Peyer's patch (tissue), 4 donors: ENCODE measurements around the gene TSTD3.

DNA sequence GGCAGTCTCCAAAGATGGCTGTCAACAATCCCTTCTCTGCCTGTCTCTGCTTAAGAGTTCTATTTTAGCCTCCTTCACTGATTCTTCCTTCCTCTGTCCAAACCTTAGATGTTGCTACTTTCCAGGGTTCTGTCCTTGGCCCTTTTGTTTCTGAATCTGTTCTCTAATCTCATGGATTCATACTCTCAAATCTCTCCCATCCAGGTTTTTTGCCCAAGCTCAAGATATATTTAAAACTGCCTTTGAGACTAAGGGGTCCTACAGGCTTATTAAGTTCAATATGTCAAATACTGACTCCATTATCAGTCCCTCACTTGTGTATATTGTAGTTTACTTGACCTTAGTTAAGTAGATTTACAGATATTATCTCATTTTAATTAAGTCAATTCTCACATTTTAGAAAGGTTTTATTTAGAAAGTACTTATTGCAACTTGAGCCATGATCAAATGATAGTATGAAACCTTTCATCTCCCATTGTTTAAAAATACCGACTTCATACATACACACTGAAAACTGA lies 7.5 kb downstream of the MAP3K7 start:
- PRO-cap = no peak
- RAMPAGE, long total RNA, 4 experiments = no peak in any of the 4 experiments

- PRO-cap = no peak
- RAMPAGE, long total RNA, 4 experiments = no peak in any of the 4 experiments
Observed at GRCh38 chr6:90701242-90701700, 114.4 kb upstream of the MAP3K7 start.

DNA sequence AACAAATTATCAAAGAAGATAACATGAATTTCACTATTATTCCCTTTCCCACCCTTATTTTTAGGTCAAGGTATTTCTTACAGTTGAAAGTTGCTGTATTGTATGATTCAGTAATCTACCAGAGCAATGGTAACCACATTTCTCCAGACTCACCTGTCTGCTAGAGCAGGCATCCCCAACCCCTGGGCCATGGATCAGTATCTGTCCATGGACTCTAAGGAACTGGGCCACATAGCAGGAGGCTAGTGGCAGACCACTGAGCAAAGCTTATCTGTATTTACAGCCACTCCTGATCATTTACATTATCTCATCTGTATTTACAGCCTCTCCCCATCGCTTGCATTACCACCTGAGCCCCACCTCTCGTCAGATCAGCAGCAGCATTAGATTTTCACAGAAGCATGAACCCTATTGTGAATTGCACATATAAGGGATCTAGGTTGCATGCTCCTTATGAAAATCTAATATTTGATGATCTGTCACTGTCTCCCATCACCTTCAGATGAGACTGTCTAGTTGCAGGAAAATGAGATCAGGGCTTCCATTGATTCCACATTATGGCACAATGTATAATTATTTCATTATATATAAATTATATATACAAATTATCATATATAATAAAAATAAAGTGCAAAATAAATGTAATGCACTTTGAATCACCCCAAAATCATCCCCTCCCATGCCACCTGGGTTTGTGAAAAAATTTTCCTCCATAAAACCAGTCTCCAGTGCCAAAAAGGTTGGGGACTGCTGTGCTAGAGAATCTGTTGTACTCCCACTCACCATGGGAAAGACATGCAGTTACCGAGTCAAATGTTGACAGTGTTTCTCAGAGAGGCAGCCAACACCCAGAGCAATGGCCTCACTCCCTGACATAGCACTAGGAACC lies 60.2 kb upstream of the MANEA start:
- PRO-cap = no peak
- RAMPAGE, long total RNA, 4 experiments = no peak in any of the 4 experiments

- PRO-cap = no peak
- RAMPAGE, long total RNA, 4 experiments = no peak in any of the 4 experiments
Observed at GRCh38 chr6:96536109-96536551, 14.5 kb downstream of the UFL1 start.

- PRO-cap = no peak
- RAMPAGE, long total RNA, 4 experiments = no peak in any of the 4 experiments
Observed at GRCh38 chr6:98036475-98036900, 753.5 kb upstream of the MMS22L start.

DNA sequence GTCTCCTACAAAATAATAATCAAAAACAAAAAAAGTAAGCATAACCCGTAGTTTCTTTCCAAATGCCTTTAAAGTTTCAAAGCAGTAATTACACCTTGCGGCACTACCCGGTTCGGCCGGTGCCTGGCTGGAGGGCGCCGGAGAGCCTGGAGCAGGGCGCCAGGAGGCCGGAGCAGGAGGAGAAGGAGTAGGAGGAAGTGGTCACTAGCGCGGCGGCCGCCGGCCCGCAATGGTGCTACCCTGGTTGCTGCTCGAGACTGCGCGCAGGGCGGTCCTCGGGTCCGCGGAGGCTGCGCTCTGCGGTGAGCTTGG lies at the start of gene TSTD3:
TSS of gene TSTD3 (plus strand) at position 204 of the 312 bp plus-strand sequence.
- PRO-cap = unidirectional peak, plus-strand start at position 204 of the sequence
- RAMPAGE, long total RNA, 4 experiments = start-site peak on the plus strand in 1 of 4 experiments, centred at position 161 of the sequence, 71 reads per replicate

GRCh38 chr6:100458100-100458942 lies 6.4 kb downstream of the SIM1 start:
- PRO-cap = no peak
- RAMPAGE, long total RNA, 4 experiments = no peak in any of the 4 experiments

DNA sequence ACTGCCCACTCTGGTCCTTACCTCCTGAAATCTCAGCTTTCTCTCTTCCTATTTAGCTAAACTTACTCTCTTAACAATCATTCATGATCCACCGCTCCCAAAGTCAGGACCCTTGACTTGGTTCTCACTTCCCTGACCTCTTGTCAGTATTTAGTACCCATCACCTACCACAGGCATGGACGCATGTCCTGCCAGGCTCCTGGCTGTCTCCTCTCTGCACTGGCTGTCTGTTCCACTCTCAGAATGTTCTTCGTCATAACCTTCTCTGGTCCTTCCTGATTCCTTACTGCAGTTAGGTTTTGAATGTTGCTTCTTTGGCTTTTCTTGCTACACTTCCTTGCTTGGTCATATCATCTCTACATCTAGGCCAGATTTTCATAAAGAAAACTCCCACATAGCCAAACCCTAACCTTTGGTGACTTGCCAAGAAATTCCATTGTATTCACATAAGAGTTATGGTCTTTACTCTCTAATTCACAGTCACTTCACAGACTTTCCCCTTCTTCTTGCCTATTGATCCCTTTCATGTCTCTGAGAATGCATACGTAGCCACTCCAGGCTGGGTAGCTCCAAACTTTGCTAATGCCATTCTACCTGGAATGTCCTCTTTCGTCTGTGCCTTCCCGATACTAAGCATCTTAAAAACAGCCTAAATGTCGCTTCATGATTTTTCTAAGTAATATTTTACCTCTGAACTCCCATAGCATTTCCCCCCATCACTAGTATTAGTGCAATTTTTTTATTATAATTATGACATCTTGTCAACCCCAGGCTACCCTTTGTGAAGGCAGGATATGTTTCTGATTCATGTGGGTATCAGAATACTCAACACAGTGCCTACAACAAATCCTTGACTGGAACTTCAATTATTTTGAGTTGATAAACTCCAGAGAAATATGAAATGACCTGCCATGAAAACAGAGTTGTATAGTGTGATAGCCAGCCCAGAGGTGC lies 42.0 kb upstream of the SIM1 start:
- PRO-cap = no peak
- RAMPAGE, long total RNA, 4 experiments = start-site peak on the minus strand in 1 of 4 experiments, centred at position 460 of the sequence, 5 reads per replicate

- PRO-cap = no peak
- RAMPAGE, long total RNA, 4 experiments = no peak in any of the 4 experiments
Observed at GRCh38 chr6:100847981-100848888, 32.9 kb downstream of the ASCC3 start.

GRCh38 chr6:104640575-104641155 lies 219.1 kb downstream of the HACE1 start:
- PRO-cap = no peak
- RAMPAGE, long total RNA, 4 experiments = no peak in any of the 4 experiments

GRCh38 chr6:104940070-104940793 lies 16.7 kb upstream of the LIN28B start:
- PRO-cap = no peak
- RAMPAGE, long total RNA, 4 experiments = no peak in any of the 4 experiments

DNA sequence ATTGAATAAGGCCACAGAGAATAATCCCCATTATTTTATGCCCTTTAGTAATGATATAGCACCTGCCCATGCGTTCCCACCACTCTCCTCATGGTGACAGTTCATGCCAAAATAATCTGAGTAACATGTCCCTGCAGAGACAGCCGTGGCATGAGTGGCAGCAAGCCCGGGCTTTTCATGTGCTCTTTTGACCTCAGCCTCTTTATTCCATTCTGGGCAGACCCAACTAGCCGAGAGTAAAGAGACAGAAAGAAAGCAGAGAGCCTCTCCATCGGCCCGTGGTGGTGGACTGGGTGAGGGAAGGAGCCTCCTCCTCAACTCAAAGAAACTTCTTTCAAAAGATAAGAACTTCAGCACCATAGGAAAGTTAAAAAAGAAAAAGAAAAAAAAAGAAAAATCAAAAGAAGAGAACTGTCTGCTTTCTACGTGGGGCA lies 20.0 kb upstream of the POPDC3 start:
- PRO-cap = no peak
- RAMPAGE, long total RNA, 4 experiments = no peak in any of the 4 experiments

- PRO-cap = no peak
- RAMPAGE, long total RNA, 4 experiments = no peak in any of the 4 experiments
Observed at GRCh38 chr6:105373250-105373681, 29.6 kb downstream of the PREP start.

- PRO-cap = no peak
- RAMPAGE, long total RNA, 4 experiments = no peak in any of the 4 experiments
Observed at GRCh38 chr6:105546171-105546681, 143.3 kb upstream of the PREP start.

DNA sequence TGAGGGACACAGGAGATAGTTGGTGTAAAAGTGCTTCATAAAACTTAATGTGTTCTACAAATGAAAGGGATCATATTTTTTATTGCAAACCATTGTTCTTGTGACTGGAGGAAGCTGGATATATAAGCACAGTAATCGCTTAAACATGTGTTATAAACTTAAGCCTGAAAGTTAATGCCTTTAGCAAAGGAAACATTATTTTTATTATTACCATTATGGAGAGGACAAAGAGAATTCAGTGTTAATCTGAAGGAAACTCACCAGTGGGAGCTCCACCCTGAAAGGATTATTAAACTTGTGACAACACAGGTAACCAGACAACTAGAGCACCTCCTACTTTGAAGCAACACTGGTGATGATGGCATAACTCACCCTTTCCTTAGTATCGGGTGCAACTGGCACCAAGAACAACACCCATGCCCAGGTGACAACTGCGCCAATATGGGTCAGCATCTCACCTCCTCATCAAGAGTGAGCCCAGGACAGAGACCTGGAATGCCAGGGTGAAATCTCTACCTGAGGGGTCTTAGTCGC lies 288.7 kb upstream of the PRDM1 start:
- PRO-cap = no peak
- RAMPAGE, long total RNA, 4 experiments = no peak in any of the 4 experiments

GRCh38 chr6:105884153-105884558 lies 202.0 kb upstream of the PRDM1 start:
- PRO-cap = bidirectional peak, plus-strand start at chr6:105884341, minus-strand start at chr6:105884222
- RAMPAGE, long total RNA, 4 experiments = no peak in any of the 4 experiments

GRCh38 chr6:105981018-105981819 lies 104.9 kb upstream of the PRDM1 start:
- PRO-cap = bidirectional peak, plus-strand start at chr6:105981504, minus-strand start at chr6:105981457
- RAMPAGE, long total RNA, 4 experiments = no peak in any of the 4 experiments

DNA sequence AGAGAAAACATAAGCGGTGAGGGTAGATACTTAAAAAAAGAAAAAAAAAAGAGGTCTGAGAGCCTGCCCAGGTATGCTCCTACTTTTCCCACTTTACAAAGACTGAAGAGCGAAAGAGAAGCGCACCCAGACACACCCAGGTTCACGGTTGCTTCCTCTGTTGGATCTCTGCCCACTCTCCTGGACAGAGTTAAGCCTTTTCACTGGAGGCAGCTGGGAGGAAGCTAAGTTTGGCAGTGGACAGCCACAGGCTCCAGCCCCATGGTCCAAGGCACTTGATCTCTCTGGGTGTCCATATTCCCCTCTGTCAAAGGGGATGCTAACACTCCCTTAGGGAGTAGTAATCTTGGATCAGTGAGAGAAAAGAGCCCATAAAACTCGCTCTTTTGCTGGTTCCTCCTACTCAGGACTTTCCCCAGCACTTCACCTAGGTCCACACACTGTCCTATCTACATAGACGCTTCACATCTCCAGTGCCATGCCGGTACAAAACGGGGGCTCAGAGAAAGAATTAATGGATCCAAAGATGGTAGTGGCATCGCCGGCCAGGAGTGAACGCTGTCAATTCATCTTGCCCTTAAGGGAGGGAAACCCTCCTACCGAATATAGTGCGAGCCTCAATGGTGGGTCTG lies 100.6 kb upstream of the PRDM1 start:
- PRO-cap = no peak
- RAMPAGE, long total RNA, 4 experiments = no peak in any of the 4 experiments

GRCh38 chr6:106087158-106087967 lies 1.2 kb downstream of the PRDM1 start:
- PRO-cap = bidirectional peak, plus-strand start at chr6:106087754, minus-strand start at chr6:106087596; bidirectional peak, plus-strand start at chr6:106087826, minus-strand start at chr6:106087796
- RAMPAGE, long total RNA, 4 experiments = start-site peak on the plus strand in 1 of 4 experiments, at chr6:106087611-106087852 at its widest, 5 reads per replicate

- PRO-cap = no peak
- RAMPAGE, long total RNA, 4 experiments = no peak in any of the 4 experiments
Observed at GRCh38 chr6:106163455-106163777, 77.3 kb downstream of the PRDM1 start.